Metastatic Breast Carcinoma in the Ovary (tissue), 3 donors: Measurements from ENCODE around the genes BMPR1B and ADH1C.

DNA sequence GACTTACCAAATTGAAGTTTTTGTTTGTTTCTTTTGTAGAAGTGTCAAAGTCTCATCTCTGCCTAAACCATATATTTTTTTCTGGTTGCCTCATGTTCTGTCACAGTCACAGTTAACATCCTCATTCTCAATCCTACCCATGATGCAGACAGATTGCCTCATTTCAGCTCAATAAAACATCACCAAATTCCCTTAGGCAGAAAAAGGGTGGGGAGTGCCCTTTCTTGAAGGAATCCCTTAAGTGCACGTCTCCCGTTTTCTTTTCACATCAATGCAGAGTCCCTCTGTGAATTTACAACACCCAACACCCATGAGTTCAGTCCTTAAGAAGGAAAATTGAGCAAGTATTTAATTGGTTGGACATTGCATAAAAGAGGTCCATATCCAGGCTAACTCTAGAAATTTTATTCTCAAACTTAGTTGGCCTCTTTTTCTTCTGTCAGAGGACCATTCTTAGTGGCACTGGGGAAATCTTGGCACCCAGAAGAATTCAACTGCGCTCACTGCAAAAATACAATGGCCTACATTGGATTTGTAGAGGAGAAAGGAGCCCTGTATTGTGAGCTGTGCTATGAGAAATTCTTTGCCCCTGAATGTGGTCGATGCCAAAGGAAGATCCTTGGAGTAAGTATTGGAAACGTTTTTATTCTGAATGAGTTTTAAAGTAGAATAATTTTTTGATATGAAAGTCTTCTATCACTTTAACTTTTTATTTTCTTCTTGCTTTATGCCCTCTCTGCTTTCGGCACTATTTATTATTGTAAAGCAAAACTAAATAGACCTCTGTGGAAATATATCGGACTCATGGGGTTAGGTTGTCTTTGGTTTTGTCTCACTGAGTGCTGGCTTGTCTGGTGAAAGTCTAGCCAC lies 103.5 kb upstream of the BMPR1B start:
- PRO-cap, 3 experiments, result no peak in any of the 3 experiments

- PRO-cap, 3 experiments, result no peak in any of the 3 experiments
Measured at GRCh38 chr4:94666696-94667123, 91.0 kb upstream of the BMPR1B start.

GRCh38 chr4:94757525-94758303 lies at the start of gene BMPR1B:
Gene BMPR1B (plus strand): TSS chr4:94757955.
- PRO-cap, 3 experiments, result peak in 3 of 3 experiments; most common plus-strand start chr4:94758156 (in 2); most common minus-strand start chr4:94757735 (in 1)

DNA sequence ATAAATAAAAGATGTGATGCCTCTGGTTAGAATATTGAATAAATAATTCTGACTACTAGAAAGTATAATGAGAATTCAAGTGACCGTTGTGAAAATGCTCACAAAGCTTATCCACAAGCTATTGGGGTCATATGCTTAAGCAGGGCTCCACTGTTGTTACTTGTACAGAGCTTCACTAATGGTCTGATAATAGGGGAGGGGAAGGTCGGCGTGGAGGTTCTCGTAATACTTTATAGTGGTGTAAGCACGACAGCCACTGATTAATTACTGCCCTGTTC lies 11.7 kb downstream of the UNC5C start:
- PRO-cap, 3 experiments, result no peak in any of the 3 experiments

DNA sequence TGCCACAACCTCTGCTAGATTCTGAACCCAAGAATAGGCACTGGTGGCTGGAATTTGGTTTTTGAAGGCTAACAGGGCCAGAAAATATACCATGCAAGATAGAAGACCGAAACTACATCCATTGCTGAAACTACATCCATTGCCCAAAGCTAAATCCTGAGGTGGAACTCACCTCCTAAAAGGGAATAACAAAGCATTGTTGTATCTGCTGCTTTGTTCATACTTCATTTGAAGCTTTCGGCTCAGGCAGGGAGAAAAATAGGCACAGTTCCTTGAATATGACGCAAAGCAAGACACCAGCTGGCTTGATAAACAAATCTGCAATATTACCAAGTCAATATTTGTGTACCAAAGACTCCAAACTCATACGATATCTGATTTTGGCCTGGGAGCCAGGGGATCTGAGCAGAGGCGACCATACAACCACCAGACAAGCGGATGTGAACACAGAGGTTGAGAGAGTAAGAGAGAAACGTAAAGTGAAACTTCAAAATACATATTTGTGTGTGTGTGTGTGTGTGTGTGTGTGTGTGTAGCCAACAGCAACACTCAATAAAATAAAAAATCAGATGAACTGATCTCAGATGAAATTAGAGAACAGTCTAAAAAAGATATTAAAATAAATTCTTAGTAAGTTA lies 34.8 kb upstream of the RAP1GDS1 start:
- PRO-cap, 3 experiments, result peak in 1 of 3 experiments; most common plus-strand start position 422 of the sequence (in 1); most common minus-strand start position 230 of the sequence (in 1)

- PRO-cap, 3 experiments, result no peak in any of the 3 experiments
Measured at GRCh38 chr4:98262463-98263111, 1.4 kb downstream of the RAP1GDS1 start.

DNA sequence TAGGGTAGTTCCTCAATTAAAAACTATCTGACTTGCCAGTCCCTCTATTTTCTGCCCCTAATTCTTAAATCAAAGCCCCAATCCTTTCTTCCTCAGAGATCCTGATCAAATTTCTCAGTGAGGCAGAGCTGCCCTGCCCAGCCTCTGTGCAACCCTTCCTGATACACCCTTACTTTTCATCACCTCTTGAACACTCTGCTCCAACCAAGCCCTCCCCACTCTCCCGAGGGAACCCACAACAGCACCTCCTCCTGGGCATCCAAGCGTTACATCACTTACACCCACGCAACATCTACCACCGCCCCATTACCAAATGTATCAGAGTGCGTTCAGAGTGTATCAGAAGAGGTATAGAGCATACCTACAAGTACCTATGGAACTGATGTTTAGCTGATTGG lies 186.4 kb downstream of the RAP1GDS1 start:
- PRO-cap, 3 experiments, result no peak in any of the 3 experiments

GRCh38 chr4:98523030-98523413 lies 135.4 kb downstream of the TSPAN5 start:
- PRO-cap, 3 experiments, result no peak in any of the 3 experiments

DNA sequence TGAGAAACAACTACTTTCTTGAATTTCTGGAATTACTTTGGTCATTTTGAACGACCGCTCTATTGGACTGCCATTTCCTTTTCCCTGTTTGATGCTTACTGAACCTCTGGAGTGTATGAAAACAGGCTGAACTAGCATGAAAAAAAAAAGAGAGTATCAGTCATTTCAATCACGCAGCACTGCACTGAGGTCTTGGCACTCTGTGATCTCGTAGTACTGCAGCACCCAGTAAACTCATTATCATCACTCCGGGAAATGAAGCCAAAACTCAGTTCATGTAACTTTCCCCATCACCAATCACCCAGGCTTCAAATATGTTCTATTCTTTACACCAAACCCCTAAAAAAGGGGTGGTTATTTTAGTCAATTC lies 54.5 kb downstream of the TSPAN5 start:
- PRO-cap, 3 experiments, result no peak in any of the 3 experiments

DNA sequence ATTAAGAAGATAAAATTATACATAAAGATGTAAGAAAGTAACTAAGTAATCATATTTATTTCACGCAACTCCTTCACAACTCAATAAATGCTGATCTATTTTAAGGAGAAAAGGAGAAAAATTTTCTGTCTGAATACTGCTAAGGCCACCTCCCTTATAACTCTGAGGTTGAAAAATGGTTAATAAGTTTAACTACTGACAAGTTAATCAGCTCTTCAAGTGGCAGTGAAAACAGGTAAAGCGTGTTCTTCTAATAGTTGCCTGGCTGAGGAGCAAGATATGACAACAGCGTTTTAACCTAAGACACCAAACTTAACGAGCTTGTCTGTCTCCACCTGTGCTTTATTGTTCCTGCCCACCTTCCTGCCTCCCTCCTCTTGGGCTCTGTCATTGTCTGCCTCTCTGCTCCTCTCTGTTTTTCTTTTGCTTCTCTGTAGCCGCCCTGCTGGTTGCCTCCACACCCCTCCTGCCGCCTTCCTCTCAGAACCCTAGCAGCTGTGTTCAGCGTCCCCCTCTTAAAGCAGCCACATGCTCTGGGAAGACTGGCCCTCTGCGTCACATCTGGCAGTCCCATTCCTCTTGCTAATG lies 4.2 kb upstream of the TSPAN5 start:
- PRO-cap, 3 experiments, result no peak in any of the 3 experiments

- PRO-cap, 3 experiments, result peak in 3 of 3 experiments; most common plus-strand start chr4:99103317 (in 3)
Measured at GRCh38 chr4:99103020-99103513, 14.5 kb upstream of the ADH5 start.

DNA sequence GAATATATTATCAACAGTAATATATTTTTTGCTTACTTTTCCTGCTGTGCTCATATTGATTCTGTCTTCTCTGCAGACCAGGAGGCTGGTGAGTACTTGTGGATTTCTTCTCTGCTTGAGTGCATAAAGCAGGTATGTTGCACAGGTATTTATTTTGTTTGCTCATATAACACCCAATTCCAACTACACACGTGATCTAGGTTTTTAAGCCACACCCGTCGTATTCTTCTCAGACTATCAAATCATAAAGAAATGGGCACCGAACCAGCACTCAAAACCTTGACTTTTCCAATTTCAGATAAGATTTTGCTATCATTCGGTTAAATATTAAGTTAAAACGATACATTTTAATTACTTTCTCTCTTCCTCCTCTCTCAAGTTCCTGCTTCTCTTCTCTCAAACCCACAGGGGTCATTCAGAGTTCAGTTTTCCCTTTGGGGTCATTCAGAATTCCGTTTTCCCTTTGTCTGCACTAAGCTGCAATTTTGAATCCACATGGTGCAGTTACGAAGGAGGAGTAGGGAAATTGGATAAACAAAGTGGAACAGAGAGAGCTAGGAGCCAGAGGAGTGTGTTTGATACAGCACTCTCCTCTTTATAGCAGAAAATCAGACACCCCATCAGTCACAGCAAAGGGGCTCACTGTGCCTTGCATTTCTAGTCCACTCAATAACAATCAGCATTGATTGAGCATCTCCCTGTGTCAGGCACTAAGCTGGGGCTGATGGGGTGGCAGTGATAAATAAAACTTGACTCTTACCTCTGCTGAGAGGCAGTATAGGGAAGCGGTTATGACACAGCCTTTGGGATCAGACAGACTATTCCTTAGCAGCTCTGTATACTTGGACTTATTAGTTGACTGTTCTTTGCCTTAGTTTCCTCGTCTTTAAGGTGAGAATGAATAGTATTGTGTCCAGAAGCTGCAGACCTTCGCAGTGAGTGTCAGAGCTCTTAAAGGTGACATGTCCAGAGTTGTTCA lies at the start of gene ADH1C:
Gene ADH1C, minus strand, starts transcription at position 125 of the 979 bp plus-strand sequence.
- PRO-cap, 3 experiments, result no peak in any of the 3 experiments

GRCh38 chr4:99723383-99724013 lies 65.9 kb upstream of the C4orf54 start:
- PRO-cap, 3 experiments, result no peak in any of the 3 experiments

DNA sequence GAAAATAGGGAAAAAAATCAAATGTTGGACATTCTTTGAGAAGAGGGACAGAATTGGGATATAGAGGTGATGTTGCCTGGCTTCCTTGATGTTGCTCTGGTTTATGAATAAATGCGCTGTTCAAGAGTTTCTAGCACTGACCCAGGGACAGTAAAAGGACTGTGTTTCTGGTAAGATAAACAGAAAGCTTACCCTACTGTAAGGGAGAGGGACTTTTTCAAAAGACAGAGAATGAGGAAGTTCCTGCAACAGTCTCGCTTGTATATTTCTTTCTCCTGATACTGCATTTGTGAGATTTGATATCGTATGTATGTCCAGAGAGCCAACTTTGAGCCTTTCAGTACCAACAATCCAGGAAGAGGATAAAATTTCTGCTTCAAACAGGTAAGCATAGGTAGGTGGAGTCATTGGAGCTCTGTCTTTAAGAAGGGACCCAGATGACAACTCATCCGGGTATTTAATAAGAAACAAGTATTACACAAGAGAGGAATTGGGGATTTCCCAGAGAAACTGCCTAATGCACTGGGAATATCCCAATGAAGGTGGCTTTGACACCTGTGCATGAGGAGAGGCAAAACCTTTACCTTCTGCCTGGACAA lies 719 bp downstream of the DAPP1 start:
- PRO-cap, 3 experiments, result peak in 1 of 3 experiments; most common minus-strand start position 364 of the sequence (in 1)

- PRO-cap, 3 experiments, result peak in 3 of 3 experiments; most common plus-strand start chr4:99950533 (in 3); most common minus-strand start chr4:99950578 (in 1)
Measured at GRCh38 chr4:99950410-99951102, 481 bp upstream of the H2AZ1 start.

GRCh38 chr4:101143520-101144514 lies 203.5 kb downstream of the PPP3CA start:
- PRO-cap, 3 experiments, result no peak in any of the 3 experiments

GRCh38 chr4:101184618-101185111 lies 162.7 kb downstream of the PPP3CA start:
- PRO-cap, 3 experiments, result no peak in any of the 3 experiments

GRCh38 chr4:101224902-101225258 lies 122.4 kb downstream of the PPP3CA start:
- PRO-cap, 3 experiments, result no peak in any of the 3 experiments

- PRO-cap, 3 experiments, result no peak in any of the 3 experiments
Measured at GRCh38 chr4:101247103-101247419, 100.3 kb downstream of the PPP3CA start.

GRCh38 chr4:101282410-101282983 lies 64.8 kb downstream of the PPP3CA start:
- PRO-cap, 3 experiments, result no peak in any of the 3 experiments